Helper T cell (primary cell): ENCODE measurements around the genes TPST1 and RABGEF1.

- PRO-cap, 2 experiments: no peak in any of the 2 experiments
These were observed 3.7 kb downstream of the ZNF680 start for GRCh38 chr7:64559168-64559598.

- PRO-cap, 2 experiments: no peak in any of the 2 experiments
These were observed 5.2 kb downstream of the ZNF273 start for GRCh38 chr7:64908168-64908789.

DNA sequence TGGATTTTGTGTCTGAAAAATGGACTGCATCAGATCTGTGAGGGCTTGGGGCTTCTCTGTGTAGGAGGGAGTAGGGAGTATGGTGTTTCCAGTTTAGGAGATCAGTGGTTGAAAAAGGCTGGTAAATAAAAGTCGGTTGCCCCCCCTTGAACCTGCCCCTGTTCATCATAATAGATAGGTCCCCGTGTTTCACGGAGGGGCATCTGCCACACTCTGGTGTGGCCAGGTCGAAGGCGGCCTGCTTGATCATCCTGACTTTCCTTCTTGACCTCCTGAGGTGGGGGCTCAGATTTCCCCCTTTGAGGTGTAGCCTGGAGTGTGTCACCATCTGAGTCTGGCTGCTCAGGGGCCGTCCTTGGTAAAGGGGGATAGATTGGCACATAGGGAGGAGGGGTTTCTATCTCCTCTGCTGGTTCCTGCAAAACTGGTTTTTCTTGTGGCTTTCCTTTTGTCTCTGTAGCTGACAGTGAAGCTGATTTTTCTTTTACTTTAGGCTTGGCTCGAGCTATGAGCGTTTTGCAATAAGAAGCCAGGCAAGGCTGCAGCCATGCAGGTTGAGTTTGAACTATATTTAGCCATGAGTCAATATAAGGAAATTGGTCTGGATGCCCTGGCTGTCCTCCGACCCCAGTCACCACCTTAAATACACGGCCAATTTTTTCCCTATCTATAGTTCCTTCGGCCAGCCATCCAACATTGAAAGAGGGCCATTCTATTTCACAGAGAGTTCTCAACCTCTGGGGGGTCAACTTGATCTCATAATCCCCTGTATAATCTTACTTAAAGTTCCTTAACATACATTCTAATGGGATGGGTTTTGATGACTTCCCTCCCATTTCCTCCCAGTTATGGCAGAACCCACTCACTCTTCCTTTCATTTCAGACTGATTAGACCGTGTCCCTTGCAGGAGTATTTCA is 8.5 kb downstream of the ERV3-1 start:
- PRO-cap, 2 experiments: no peak in any of the 2 experiments

GRCh38 chr7:65951986-65952477 is 30.0 kb downstream of the GUSB start:
- PRO-cap, 2 experiments: no peak in any of the 2 experiments

- PRO-cap, 2 experiments: peak in 2 of 2 experiments; most common plus-strand start chr7:66205334 (in 2)
These were observed at the start of gene TPST1 for GRCh38 chr7:66204812-66206218. TSS of gene TPST1 (plus strand) at chr7:66205334.

- PRO-cap, 2 experiments: no peak in any of the 2 experiments
These were observed 101.1 kb downstream of the TPST1 start for GRCh38 chr7:66306298-66306665.

DNA sequence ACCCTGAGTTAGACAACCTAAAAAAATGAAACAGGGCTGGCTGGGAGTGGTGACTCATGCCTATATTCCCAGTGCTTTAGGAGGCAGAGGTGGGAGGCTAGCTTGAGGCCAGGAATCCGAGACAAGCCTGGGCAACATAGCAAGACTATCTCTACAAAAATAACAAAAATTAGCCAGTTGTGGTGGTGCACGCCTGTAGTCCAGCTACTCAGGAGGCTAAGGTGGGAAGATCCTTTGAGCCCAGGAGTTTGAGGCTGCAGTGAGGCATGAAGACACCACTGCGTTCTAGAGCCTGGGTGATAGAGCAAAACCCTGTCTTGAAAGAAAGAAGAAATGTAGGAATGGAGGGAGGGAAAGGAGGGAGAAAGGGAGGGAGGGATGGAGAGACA is 166.1 kb downstream of the TPST1 start:
- PRO-cap, 2 experiments: no peak in any of the 2 experiments

DNA sequence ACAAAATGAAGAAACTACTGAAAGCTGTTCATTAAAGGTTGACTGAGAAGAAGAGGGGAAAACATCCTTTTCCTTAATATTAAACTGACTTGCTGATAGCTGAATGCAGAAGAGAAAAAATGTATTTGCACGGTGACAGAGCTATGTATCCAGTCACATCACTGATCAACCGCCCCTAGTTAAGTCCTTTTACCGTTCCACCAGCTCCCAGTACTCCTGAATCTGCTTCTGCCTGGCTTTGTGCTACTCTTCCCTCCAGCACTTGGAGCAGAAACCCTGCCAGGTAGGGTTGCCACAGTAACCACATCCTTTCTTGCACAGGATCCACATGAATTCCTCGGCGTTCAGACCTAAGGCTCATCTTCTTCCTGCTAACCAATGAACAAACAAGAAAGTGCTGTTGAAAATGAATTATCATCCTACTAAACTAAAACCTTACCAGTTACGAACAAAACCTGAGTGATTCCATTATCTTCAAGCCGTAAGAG is 52.1 kb upstream of the KCTD7 start:
- PRO-cap, 2 experiments: no peak in any of the 2 experiments

DNA sequence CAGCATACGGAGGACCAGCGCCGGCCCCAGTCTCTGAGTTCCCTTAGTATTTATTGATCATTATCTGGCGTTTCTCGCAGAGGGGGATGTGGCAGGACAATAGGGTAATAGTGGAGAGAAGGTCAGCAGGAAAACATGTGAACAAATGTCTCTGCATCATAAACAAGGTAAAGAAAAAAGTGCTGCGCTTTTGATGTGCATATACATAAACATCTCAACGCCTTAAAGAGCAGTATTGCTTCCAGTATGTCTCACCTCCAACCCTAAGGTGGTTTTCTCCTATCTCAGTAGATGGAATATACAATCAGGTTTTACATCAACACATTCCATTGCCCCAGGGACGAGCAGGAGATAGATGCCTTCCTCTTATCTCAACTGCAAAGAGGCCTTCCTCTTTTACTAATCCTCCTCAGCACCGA is 9.6 kb upstream of the KCTD7 start:
- PRO-cap, 2 experiments: no peak in any of the 2 experiments

DNA sequence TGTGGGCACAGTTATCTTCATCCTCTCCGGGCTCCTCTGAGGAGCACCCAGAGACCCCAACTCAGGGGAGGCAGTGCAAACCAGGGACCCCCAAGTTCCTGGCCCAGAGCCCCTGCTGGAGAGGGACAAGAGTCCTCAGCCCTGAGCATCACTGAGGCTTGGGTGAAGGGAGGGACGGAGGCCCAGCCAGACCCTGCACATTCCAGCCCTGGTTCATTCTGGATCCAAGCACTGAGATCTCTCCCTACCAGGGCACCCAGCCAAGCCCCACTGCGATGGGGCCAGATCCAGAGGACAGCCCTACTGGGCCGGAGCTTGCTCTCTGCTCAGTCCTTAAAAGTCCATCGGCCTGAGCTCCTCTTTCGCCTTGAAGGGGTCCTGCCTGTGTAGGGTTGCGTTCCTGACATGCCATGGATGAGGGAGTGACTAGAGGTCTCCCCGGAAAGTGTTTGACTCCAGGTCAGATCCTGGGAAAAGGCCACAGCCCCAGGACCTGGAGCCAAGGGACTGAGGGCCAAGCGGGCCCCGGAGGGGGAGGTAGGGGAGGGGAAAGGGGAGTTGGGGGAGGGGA is 40.5 kb upstream of the RABGEF1 start:
- PRO-cap, 2 experiments: no peak in any of the 2 experiments

DNA sequence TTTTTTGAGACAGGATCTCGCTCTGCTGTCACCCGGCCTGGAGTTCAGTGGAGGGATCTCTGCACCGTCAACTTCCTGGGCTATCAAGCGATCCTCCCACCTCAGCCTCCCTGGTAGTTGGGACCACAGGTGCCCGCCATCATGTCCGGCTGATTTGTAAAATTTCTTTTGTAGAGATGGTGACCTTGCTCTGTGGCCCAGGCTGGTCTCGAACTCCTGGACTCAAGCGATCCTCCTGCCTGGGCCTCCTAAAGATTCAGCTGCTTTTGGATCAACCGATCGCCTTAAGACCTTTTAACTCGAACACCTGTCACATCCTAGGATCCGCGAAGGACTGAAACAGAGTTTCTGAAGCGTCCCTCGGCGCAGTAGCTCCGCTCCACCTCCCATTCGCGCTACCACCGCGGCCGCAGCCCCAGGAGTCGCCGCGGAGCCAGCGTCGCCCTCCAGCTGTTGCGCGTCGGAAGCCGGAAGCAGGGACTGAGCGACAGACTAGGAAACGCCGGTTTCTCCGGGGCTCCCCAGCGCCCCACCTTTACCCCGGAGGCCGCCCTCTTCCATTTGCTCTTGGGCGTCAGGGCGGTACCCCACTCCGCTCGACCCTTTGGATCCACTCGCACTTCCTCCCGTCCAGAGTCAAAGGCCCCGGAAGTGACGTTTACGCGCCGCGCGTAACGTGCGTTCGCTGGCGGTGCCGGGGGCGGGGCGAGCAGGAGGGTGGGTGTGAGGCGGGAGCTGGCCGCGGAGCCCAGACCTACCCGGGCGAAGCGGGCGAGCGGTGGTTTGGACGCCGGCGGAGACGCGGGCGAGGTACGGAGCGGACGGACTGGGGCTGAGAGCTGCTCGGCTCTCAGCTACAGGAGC is at the start of gene RABGEF1:
Gene RABGEF1, plus strand, starts transcription at position 751 of the 864 bp plus-strand sequence.
- PRO-cap, 2 experiments: peak in 2 of 2 experiments; most common plus-strand start position 751 of the sequence (in 2); most common minus-strand start position 482 of the sequence (in 2)

DNA sequence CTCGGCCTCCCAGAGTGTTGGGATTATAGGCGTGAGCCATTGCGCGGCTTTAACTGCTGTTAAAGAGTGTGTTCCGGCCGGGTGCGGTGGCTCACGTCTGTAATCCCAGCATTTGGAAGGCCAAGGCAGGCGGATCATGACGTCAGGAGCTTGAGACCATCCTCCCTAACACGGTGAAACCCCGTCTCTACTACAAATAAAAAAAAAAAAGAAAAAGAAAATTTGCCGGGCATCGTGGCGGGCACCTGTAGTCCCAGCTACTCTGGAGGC is 1.2 kb downstream of the RABGEF1 start:
- PRO-cap, 2 experiments: no peak in any of the 2 experiments

DNA sequence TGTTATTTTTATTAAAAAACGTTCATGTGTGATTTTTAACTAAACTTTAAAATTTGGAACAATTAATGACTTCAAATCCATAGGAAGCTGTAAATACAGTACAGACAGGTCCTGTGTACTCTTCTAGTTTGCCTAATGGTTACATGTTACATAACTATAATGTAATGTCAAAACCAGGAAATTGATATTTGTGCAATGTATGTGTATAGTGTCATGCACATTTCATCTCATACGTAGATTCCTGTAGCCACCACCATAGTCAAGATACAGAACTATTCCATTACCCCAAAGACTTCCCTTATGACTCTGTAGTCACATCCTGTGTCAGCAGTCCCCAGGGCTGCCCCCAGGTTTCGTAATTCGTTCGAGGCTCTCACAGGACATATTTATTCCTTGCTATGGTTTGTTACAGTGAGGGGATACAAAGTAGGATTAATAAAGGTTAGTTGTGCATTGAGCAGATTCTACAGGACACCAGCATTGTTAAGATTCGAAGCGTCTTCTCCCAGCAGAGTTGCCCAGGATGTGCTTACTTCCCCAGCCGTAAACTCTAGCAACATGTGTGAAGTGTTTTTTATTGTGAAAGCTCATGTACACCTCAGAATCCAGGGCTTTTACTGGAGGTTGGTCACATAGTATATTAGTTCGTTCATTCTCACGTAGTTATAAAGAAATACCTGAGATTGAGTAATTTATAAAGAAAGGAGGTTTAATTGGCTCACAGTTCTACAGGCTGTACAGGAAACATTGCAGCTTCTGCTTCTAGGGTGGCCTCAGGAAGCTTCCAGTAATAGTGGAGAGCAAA is 18.5 kb downstream of the RABGEF1 start:
- PRO-cap, 2 experiments: no peak in any of the 2 experiments

- PRO-cap, 2 experiments: peak in 2 of 2 experiments; most common minus-strand start chr7:66860361 (in 2)
These were observed 60.7 kb upstream of the TMEM248 start for GRCh38 chr7:66860250-66860726.

- PRO-cap, 2 experiments: no peak in any of the 2 experiments
These were observed 9.0 kb downstream of the SBDS start for GRCh38 chr7:66986228-66986890.

- PRO-cap, 2 experiments: no peak in any of the 2 experiments
These were observed 126.7 kb downstream of the TYW1 start for GRCh38 chr7:67123122-67124008.

GRCh38 chr7:67518479-67519161 is 241.9 kb downstream of the SPDYE21 start:
- PRO-cap, 2 experiments: no peak in any of the 2 experiments

DNA sequence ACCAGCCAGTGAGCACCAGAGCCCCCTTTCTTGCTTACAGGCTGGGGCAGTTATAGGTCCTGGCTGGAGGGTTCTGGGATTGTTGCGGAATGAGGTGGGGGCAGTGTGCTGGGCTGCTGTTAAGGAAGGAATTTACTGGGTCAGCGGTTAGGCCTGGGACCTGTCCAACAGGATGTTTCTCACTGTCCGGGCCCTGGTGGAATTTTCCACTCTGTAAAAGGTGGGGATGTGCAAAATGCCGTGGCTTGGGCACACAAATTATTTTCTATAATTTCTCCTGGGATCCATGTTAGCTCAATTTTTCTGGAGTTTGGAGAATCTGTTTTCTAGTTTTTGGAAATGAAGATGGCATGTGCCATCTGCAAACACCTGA is 477.2 kb downstream of the SPDYE21 start:
- PRO-cap, 2 experiments: no peak in any of the 2 experiments

- PRO-cap, 2 experiments: no peak in any of the 2 experiments
These were observed 1069.0 kb upstream of the AUTS2 start for GRCh38 chr7:68529177-68529673.

- PRO-cap, 2 experiments: no peak in any of the 2 experiments
These were observed 19.8 kb downstream of the AUTS2 start for GRCh38 chr7:69617931-69618567.